GM23338 (cell line): Measurements from ENCODE around the genes ALDH1A1 and GCNT1.

DNA sequence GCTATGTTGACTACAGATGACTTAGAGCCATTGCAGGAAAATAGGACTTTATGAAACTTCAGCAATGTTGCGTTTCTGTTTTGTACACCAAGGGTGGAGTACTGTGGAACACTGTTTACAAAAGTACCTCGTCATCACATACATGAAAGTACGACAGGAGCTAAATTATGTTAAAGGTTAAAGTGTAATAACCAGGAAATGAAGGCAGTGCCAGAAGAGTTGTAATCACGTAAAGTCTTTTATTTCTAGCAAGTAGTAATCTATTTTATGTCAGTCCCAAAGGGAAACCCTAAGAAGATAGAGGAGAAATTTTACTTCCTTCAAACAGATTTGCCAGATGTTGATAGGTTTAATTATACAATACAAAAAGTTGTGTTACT, 50.9 kb downstream of the C9orf85 start:
- PRO-cap = no peak
- RAMPAGE, long total RNA = no peak

DNA sequence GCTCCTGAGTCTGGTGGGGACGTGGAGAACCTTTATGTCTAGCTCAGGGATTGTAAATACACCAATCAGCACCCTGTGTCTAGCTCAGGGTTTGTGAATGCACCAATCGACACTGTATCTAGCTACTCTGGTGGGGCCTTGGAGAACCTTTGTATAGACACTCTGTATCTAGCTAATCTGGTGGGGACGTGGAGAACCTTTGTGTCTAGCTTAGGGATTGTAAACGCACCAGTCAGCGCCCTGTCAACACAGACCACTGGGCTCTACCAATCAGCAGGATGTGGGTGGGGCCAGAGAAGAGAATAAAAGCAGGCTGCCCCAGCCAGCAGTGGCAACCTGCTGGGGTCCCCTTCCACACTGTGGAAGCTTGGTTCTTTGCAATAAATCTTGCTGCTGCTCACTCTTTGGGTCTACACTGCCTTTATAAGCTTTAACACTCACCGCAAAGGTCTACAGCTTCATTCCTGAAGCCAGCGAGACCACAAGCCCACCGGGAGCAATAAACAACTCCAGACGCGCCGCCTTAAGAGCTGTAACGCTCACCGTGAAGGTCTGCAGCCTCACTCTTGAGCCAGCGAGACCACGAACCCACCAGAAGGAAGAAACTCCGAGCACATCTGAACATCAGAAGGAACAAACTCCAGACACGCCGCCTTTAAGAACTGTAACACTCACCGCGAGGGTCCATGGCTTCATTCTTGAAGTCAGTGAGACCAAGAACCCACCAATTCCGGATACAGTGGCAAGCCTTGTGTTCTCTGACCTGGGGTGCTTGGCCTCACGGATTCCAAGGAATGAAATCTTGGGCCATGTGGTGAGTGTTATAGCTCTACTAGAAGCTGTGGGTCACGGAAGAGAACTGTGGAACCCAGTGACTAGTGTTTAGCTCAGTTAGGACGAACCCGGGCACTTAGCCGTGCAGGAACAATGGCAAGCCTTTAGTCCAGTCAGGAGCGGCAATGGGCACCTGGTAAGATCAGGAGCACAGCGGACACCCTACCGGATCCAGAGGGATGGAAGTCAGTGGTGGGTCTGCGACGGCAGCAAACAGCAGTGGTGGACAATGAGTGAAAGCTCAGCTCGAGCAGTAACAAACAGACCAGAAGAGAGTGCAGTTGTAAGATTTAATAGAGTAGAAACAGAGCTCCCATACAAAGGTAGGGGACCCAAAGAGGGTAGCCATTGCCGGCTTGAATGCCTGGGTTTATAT, 53.0 kb downstream of the C9orf85 start:
- PRO-cap = unidirectional peak, plus-strand start at position 331 of the sequence
- RAMPAGE, long total RNA = no peak

DNA sequence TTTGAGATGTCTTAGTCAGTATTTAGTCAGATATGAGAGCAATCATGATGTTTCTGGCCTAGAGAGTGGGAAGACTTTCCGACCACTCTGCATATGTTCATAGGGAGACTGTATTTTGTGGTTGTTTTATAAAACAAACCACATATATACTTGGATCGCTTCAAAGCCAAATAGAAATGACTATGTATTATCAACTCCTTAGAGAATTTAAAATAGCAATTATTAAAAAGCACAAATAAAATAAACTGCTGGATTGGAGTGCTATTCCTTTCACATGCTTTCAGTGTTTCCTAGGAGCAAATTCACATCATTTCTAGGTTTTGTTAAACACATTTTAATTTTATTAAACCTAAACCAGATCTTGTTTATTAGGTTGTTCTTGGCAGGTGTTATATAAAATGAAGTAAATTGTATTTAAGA, 15.6 kb downstream of the ZFAND5 start:
- PRO-cap = unidirectional peak, minus-strand start at position 92 of the sequence
- RAMPAGE, long total RNA = no peak

DNA sequence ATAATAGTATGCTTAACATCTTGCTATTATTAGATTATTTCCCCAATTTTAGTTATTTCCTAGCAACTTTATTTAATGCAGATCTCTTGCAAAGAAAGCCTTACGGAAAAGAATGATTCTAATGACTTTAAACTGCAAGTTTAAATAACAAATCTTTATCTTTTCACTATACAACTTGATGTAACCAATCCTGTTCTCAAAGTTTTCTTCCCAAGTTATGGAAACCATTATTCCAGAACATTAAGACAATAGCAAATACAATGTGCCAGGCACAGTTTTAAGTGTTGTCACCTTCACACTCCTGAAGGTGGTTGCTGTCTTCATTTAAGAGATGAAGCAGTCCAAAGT, 12.5 kb downstream of the ZFAND5 start:
- PRO-cap = no peak
- RAMPAGE, long total RNA = no peak

GRCh38 chr9:72356655-72357367, 8.2 kb downstream of the ZFAND5 start:
- PRO-cap = no peak
- RAMPAGE, long total RNA = no peak

DNA sequence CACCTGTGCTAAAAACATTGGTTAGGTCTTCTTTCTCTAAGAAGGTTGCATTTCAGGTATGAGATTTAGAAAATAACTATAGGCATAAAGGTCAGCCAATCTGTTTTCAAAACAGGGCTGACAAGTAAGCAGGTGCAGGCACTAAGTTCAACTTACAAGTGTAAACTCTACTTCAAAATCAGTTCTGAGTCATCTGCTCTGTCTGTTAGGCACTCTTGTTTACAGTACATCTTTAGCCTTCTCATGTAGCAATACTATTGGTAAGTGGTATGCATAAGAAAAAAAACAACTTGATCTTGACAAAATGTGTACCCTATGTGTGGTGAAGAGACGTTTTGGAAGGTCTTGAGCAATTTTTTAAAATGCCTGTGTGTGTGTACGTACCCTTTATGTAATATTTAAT, 31.5 kb upstream of the ZFAND5 start:
- PRO-cap = no peak
- RAMPAGE, long total RNA = no peak

GRCh38 chr9:72857851-72858640, 94.8 kb downstream of the ALDH1A1 start:
- PRO-cap = no peak
- RAMPAGE, long total RNA = no peak

- PRO-cap = no peak
- RAMPAGE, long total RNA = no peak
Measured at GRCh38 chr9:72952762-72953495, at the start of gene ALDH1A1. Gene ALDH1A1 (minus strand): TSS chr9:72953053.

GRCh38 chr9:73039267-73039684, 86.4 kb upstream of the ALDH1A1 start:
- PRO-cap = no peak
- RAMPAGE, long total RNA = no peak

GRCh38 chr9:73137234-73137754, 14.4 kb upstream of the ANXA1 start:
- PRO-cap = no peak
- RAMPAGE, long total RNA = no peak

- PRO-cap = no peak
- RAMPAGE, long total RNA = no peak
Measured at GRCh38 chr9:73167077-73167902, 15.6 kb downstream of the ANXA1 start.

DNA sequence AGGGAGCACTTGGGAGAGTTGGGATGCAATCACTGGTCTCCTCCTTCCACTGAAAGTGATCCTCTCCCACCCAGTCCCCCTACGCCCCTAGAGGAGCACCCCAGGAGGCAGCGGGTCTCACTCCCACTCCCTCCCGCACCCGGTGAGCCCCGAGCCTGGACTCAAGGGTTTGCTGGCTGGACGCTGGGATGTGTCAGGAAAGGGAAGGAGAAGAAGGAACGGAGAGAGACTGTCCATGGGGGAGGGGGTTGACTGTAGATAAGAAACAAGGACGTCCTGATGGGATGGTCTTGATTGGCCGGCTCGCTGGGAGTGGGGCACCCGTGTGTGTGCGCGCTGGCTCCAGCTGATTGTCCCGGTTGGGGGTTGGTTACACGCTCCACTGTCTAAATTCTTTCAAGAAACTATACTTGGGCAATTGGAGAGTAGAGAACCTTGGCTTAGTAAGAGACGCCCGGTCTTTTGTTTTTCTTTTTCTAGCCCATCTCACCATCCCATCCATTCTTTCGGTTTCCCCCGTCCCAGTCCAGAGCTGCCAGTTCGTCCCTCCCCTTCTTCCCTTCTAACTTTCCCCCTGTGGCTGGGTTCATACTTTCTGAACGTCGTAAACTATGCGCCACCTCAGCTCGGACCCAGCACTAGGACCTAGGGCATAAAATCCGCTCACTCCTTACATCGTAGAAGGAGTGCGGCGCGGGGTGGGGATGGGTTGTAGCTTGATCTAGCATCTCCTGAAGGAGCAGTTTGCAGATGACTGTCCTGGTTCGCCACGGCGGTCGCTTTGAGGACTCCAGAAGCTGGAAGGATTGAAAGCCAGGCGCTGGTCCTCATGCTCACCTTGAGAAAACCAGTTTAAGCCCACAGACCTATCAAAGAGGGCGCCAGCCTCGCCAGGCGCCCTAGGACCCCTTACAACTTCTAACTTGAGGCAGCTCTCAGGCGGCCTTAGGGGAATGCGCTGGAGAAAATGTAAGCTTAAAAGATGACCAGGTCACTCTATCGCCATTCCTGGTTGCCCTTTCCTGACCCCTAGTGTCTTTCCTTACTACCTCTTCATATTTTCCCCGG, 2.4 kb downstream of the RORB start:
- PRO-cap = unidirectional peak, plus-strand start at position 681 of the sequence; bidirectional peak, plus-strand start at position 1,045 of the sequence, minus-strand start at position 783 of the sequence
- RAMPAGE, long total RNA = no peak

- PRO-cap = no peak
- RAMPAGE, long total RNA = no peak
Measured at GRCh38 chr9:75071565-75072171, 16.3 kb downstream of the NMRK1 start.

- PRO-cap = no peak
- RAMPAGE, long total RNA = no peak
Measured at GRCh38 chr9:75183001-75183376, 94.7 kb downstream of the OSTF1 start.

GRCh38 chr9:75891701-75892232, 1.3 kb downstream of the PCSK5 start:
- PRO-cap = no peak
- RAMPAGE, long total RNA = no peak

DNA sequence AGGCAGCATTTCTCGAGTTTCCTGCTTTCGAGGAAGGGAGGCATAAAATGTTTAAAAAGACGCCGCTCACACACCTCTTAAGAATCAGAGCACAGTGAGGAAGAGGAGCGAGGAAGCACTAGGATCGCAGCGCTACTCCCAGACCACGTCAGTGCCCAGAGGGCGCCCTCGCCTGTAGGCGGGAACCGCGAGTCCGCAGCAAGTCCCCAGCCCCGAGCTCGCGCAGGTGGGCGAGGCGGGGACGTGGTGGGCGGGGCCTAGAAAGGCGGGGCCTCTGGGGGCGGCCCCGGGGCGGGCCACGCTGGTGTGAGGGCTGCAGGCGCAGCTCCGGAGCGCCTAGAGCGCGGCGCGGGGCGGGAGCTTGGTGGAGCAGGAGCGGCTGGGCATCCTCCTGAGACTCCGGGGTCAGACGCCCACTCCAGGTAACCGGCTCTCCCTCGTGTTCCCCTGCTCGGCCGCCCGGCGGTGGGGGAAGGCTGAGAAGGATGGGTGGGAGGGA, at the start of gene GCNT1:
TSS of gene GCNT1 (plus strand) at position 299 of the 499 bp plus-strand sequence.
- PRO-cap = bidirectional peak, plus-strand start at position 339 of the sequence, minus-strand start at position 176 of the sequence
- RAMPAGE, long total RNA = start-site peak on the plus strand centred at position 316 of the sequence, 74 bp wide, 237 and 41 reads in 2 replicates

- PRO-cap = no peak
- RAMPAGE, long total RNA = no peak
Measured at GRCh38 chr9:76460550-76460671, 1.4 kb downstream of the GCNT1 start.

- PRO-cap = no peak
- RAMPAGE, long total RNA = no peak
Measured at GRCh38 chr9:76586102-76586427, 127.1 kb downstream of the GCNT1 start.

- PRO-cap = no peak
- RAMPAGE, long total RNA = no peak
Measured at GRCh38 chr9:76595737-76596101, 136.7 kb downstream of the GCNT1 start.

DNA sequence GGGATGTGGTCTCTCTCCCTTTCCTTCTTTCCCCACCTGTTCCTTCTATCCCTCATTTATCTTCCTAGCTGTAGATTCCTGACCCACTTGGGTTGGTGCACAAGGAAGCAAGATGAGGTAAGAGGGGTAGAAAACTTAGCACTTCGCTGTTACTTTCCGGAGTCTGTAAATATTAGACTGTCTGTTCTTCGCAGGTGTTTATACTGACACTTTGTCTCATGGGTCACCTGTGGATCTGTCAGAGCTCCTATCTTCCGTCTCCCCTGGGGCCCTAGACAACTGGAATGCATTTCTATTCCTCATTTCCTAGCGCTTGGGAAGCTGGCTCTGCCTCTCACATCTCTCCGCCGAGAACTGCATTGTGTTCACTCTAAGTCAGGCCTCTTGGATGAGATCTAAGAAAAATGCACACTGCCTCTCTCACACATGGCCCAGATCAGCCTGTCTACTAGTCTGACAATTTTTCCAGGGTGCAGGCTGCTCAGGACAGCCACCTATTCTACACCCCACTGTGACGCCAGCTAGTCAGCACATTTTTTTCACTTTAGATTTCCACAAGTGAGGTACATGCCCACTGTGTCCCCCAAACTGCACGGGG, 102.2 kb downstream of the PRUNE2 start:
- PRO-cap = no peak
- RAMPAGE, long total RNA = no peak